HTR-8/SVneo (cell line): ENCODE measurements around a stretch of chr7.

DNA sequence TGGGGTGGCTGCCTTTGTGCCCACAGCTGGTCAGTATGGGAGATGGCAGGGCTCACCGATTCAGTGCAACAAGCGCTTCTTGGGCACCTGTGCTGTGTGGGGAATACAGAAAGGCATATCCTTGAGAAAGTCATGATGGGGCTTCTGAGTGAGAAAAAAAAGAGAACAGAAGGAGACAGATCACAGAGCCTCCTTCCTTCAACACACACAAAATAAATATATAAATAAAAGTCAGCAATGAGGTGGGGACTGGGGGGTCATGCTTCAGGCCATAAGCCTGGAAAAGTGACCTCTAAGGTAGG lies 283.4 kb downstream of the ACTR3B start:
- RRBS = no CpG with 5 or more reads among the region's 2 CpGs

- RRBS = no CpG with 5 or more reads among the region's 5 CpGs
Observed at GRCh38 chr7:153406892-153407578, 645.2 kb upstream of the DPP6 start.

GRCh38 chr7:153433262-153433639 lies 618.9 kb upstream of the DPP6 start:
- RRBS = no CpG with 5 or more reads among the region's 8 CpGs

GRCh38 chr7:154684956-154685380 lies 318.0 kb downstream of the PAXIP1 start:
- RRBS = no CpG with 5 or more reads among the region's 4 CpGs

GRCh38 chr7:155001744-155002605 lies 949 bp downstream of the PAXIP1 start:
- RRBS = 3% methylated on average over 24 of the region's 53 CpGs

DNA sequence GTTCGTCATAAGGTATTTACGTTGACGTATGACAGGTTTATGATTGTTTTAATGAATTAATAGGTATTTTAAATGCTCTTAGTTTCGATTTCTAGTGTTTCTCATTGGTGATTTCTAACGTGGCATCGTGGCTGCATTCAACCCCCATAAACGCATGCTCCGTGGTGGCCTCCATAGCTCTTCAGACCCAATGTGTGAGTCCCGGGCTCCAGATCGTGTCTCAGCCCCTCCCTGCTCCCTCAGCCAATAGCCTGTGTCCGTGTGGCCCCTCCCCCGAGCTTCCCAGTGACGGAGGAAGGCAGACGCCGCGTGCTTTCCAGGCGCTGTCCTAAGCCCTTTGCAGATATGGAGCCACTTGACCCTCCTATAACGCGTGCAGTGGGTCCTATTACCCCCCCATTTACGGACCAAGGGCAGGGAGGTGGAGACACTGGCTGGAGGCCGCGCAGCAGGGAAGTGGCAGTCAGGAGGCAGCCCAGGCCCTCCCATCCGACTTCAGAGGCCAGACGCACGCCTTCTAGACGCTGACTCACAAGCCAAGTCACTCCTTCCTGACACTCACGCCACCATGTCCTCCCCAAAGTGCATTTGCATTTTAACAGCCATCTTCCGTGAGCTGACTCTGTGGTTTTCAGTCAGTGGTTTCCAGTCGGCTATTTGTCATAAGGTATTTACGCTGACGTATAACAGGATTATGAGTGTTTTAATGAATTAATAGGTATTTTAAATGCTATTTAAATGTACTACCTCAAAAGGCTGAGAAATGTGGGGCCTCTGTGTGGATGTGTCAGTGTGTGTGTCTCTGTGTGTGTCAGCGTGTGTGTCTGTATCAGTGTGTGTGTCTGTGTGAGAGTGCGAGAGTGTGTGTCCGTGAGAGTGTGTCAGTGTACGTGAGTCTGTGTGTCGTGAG lies 92.3 kb upstream of the INSIG1 start:
- RRBS = no CpG with 5 or more reads among the region's 36 CpGs

- RRBS = no CpG with 5 or more reads among the region's 15 CpGs
Observed at GRCh38 chr7:155287119-155287618, 10.5 kb upstream of the INSIG1 start.

DNA sequence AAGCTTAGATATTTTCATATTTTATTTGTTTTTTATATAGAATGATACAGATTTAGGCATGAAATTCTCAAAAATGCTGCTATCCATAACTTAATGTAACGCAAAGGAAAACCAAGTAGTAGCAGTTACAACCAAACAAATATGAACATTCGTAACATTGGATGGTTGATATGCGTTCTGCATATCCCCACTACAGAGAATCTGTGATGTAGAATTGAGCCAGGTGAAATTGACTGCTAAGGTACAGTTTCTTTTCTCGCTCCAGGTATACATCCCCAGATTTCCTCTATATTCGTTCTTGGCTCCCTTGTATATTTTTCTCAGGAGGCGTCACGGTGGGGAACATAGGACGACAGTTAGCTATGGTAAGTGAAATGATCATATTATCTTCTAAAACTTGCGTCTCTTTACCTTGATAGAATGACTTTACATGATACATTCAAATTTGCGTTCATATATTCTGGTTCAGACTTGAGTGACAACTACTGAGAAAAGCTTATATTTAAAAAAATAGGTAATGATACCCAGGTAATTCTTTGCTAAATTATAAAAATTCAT lies 4.9 kb downstream of the INSIG1 start:
- RRBS = no CpG with 5 or more reads among the region's 10 CpGs

DNA sequence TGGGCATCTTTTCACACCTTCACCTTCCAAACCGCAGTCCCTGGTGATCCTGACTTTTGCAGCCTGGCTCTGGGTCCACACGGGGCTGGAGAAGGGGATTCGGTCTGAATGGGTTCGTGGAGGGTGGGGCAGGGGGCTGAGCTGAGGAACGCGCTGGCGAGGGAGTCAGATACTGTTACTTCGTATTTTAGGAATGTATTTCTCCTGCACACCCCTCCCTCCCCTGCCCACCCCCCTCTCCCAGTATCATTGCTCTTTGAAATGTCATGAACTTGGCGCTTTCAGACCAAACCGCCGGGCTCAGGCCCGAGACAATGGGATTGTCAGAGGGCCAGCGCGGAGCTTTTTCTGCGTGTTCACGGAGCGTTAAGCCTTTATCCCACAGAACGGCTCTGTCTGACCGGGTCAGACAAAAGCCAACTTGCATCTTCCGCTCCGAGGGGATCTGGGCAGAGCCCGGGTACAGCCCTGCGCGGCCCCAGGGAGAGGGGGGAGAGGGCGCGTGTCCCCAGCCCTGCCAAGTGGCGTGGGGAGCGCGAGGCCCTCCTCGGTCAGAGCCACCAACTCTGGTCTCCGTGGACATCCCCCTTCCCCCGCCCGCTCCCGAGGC lies 76.7 kb upstream of the EN2 start:
- RRBS = 34% methylated on average over 7 of the region's 34 CpGs

- RRBS = no CpG with 5 or more reads among the region's 12 CpGs
Observed at GRCh38 chr7:155745149-155745778, 67.0 kb downstream of the SHH start.

- RRBS = 78% methylated on average over 22 of the region's 71 CpGs
Observed at GRCh38 chr7:155787148-155788048, 24.9 kb downstream of the SHH start.

- RRBS = 12% methylated on average over 31 of the region's 36 CpGs
Observed at GRCh38 chr7:155804810-155805174, 7.5 kb downstream of the SHH start.

DNA sequence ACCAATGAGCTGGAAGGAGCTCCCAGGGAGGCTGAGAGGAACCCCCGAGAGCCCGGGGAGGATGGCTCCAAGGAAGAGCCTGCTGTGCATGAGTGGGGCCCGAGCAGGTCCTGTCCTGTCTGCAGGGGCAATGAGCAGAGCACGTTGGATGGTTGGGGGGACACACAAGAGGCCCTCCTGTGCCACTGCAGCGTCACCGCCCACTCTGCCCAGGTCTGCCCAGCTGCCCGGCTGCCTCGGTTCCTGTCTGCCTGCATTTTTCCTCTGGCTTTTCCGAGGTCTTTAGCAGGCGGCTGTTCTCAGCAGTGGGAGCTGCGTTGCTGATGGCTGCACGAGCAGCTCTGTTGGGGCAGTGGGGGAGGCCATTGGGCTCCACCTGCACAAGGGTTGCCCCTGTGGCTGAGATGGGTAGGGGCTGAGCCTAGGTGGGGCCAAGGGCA lies 141.4 kb upstream of the SHH start:
- RRBS = no CpG with 5 or more reads among the region's 12 CpGs

DNA sequence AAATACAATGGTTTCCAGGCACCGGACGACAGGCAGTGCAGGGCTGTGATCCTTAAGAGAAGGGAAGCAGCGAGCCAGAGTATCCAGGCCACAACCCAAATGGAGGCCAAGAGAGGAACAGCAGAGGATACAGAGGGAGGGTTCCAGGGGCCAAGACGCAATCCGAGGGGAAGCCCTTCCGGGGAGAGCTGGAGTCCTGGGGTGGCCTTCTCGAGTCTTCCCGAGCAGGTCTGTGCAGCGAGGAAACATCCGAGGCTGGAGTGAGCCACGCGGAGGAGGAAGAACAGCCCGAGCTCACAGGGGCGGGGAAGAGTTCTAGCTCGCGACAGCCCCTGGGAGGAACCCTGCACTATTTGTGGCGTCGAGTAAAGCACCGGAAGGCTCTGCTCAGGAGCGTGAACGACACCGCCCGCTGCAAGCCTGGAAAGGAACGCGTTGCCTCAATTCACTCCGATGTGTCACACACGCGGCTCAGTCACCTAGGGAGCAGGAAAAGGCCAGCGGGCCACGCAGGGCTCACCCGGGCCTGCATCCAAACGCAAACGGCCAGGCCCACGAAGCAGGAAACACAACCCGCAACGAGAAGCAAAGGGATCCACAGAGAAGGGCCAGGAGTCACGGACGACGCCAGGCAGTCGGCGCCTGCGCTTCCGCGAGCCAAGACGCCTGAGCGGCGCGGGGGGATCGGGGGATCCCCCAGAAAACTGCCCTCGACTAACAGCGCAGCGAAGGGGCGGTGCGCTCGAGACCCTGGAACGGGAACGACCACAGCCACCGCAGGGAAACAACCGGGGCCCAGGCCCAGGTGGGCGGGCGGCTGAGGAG lies 833 bp upstream of the RNF32 start:
- RRBS = 10% methylated on average over 3 of the region's 61 CpGs

DNA sequence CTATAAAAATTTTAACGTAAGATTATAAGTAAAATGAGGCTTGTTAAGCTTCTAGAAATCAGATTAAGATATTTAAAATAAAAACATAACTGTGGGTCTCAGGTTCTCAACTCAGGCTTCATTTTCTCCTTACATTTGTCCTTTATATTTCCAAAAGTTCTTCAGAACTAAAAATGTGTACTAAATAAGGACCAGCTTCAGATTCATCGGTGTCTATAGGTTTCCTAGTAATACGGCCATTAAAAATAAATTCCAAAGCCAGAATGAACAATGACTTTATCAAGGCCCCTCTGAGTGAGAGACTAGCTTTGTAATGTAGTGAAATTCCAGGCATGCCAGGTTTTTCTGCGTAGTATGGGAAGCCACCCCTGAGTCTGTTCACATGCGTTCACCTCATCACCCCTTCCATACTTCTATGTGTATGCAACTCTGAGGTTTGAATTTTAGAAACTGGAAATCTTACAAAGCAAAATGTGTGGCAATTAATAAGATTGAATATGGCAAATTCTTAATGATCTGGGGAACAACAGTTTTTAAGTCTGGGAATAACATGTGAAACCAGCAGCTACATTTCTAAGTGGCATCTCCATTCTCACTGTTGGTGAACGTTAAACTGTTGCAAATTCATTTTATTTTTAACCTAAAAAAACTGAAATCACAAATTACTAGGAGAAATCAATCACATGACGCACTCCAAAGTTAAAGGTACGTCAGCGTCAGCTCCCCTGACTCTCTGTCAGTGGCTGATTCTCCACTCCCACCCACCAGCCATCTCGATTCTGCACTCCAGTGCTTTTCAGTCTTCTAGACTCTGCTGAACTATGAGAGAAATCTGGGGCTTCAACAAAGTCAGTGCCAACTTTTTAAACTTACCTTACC lies 24.6 kb downstream of the RNF32 start:
- RRBS = no CpG with 5 or more reads among the region's 10 CpGs

- RRBS = no CpG with 5 or more reads among the region's 18 CpGs
Observed at GRCh38 chr7:156673785-156674745, 33.5 kb downstream of the RNF32 start.

DNA sequence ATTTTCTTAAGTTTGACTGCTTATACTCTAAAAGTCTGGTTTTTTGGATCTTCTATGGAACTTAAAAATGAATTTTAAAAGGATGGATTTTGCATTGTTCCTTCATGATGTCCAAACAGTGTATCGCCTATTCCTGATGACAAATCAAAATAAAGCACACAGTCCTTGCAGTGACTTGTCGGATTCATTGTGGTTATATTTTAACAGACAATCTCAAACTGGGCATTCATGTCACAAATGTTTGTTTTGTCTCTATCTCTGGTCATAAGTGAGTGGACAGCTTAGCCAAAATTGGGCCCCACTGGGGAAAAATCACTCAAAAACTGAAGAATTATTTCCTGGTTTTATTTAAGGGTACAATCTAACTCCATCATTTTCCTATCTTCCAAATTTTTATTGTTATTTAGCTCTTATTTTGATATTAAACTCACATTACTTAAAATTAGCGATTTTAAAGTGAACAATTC lies 74.8 kb downstream of the LMBR1 start:
- RRBS = no CpG with 5 or more reads among the region's 3 CpGs

- RRBS = no CpG with 5 or more reads among the region's 2 CpGs
Observed at GRCh38 chr7:156832357-156833075, 60.5 kb downstream of the LMBR1 start.

DNA sequence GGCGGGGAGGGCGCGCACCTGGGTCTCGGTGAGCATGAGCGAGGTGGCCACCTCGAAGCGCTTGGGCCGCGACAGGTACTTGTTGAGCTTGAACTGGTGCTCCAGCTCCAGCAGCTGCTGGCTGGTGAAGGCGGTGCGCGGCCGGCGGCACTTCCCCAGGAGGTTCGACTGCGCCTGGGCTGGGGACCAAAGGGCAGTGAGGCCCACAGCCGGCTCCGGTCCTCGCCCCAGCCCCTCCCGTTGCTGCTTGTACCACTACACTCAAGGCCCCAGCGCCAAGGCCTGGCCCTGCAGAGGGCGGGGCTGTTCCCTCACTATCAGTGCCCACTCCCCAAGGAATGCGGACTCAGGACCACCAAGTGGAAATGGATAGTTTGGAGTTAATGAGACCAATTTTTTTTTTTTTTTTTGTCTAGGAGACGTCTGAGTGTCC lies 4.0 kb downstream of the MNX1 start:
- RRBS = no CpG with 5 or more reads among the region's 24 CpGs

DNA sequence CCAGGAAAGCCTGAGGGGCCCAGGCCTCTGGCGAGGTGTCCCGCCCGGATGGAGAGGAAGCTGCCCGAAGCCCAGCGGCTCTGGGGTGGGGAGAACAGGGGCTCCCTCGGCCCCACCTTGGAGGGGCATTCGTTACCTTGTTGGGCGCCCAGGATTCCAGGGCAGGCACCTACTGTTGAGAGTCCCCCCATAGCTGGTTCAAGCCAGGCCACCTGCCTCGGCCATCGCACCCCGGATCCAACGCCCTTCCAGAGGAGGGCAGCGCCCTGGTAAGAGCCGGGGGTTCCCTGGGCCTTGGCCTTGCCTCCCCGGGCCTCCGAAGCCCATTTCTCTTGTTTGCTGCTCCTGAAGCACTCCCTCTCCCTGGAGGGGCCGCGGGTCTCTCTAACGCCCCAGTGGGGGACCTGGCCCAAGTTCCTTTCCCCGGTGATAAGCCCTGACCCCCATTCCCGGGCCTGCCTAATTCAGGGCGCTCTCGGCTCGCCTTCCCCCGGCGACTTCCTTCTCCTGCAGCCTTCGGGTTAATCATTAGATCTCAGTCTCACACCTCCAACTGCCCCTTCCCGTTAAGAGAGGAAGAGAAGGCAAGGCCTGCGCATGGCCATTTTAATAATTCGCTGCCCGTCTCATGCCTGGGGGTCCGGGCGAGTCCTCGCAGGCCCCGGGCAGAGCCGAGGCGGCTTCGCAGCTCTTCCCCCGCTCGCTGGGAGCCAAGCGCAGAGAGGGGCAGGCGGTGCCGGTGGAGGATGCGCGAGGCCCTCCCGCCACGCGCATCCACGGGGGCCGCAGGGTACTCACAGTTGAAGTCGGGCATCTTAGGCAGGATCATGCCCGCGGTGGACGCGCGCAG lies 1.4 kb downstream of the MNX1 start:
- RRBS = 77% methylated on average over 21 of the region's 56 CpGs